Adrenal gland (tissue), 7 donors: ENCODE measurements around a stretch of chr17.

- PRO-cap, 3 experiments: peak in 1 of 3 experiments; most common plus-strand start chr17:50900134 (in 1)
- RAMPAGE, long total RNA, 4 experiments: no peak in any of the 4 experiments
- RRBS: no CpG with 5 or more reads among the region's 8 CpGs
Observed at GRCh38 chr17:50900080-50900422, 33.9 kb upstream of the TOB1 start.

GRCh38 chr17:50918790-50919384 lies 52.7 kb upstream of the TOB1 start:
- PRO-cap, 3 experiments: no peak in any of the 3 experiments
- RAMPAGE, long total RNA, 4 experiments: no peak in any of the 4 experiments
- RRBS: no CpG with 5 or more reads among the region's 6 CpGs

DNA sequence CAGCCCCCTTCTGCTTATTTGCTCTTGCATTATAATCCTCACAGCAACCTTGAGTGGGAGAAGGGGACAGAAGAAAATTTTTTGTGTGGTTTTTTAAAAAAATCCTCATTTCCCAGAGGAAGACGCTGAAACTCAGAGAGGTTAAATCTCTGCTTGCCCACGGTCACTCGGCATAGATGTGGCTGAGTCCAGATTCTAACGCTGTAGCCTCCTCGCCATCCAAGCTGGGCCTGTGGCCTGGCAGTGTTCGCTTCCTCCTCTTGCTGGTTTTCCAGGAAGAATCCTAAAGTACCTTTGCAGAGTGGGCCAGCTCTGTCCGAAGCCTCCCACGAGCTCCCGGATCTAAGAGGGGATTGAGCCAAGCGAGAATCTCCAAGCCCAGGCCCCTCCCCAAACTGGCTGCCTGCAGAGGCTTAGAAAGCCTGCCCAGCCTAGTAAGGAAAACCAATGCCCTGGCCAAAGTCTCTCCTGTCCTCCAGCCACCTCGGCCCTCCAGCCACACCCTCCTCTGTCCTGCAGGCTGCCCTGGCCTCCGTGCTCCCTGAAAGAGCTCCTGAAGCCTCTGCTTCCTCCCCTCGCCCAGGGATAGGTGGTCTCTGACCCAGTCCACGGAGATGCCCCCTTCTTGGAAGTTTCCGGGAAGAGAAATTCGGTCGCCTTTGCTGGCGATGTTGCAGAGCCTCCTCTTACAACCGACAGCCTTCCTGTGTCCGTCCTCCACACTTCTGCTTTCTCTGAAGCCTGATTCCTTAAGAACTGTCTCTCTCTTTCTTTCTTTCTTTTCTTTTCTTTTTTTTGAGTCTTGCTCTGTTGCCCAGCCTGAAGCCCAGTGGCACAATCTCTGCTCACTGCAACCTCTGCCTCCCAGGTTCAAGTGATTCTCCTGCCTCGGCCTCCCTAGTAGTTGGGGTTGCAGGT lies 54.8 kb upstream of the TOB1 start:
- PRO-cap, 3 experiments: no peak in any of the 3 experiments
- RAMPAGE, long total RNA, 4 experiments: no peak in any of the 4 experiments
- RRBS: no CpG with 5 or more reads among the region's 21 CpGs

DNA sequence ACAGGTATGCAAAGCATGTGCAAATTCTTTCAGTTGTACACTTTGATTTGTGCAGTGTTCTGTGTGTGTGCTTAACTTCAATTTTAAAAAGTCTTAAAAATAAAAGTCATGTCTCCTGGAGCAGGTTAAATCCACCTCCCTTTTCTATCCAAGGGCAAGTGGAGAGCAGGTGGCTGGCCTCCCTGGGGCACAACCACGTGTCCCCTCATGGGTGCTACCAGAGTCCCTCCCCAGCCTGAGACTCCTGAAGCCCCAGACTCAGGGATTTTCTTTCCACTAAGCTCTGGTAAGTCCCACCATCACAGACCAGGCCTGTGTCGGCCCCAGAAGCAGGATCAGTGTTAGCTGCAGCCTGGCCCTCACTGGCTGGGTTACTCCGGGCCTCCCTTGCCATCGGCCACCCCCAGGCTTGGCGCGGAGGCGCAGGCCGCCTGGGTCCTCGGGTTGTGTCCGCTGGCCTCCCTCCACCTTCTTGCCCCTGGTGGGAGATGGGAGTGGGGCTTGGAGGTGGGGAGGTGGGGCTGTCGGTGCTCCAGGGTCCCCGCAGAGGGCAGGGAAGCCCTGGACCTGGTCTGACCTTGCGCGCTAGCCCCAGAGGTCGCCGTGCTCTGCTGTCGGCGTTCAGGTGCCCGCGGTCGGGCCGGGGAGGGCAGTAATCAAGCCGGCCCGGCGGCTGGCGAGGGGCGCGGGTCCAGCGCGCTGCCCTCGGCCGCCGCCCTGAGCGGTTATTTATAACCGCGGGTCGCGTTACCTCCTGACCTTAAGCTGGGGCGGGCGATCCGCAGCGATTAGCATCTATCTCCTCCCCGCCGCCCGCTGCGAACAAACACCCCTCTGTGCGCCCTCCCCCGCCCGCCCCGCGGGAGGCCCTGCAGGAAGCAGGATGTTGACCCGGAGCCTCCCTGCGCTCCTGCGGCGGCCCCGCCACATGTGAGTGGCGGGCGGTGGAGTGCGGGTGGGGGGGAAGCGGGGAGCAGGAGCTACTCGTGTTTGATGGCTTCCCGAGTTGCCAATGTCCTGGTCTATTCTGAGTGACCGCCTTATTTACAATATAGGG lies 78.1 kb upstream of the TOB1 start:
- PRO-cap, 3 experiments: peak in 3 of 3 experiments; most common plus-strand start position 624 of the sequence (in 3); most common minus-strand start position 703 of the sequence (in 2)
- RAMPAGE, long total RNA, 4 experiments: start-site peak on the minus strand in 2 of 4 experiments, centred at position 705 of the sequence, 87 to 163 reads per replicate
- RRBS: no CpG with 5 or more reads among the region's 63 CpGs

- PRO-cap, 3 experiments: no peak in any of the 3 experiments
- RAMPAGE, long total RNA, 4 experiments: no peak in any of the 4 experiments
- RRBS: no CpG with 5 or more reads among the region's 8 CpGs
Observed at GRCh38 chr17:50953536-50954058, 87.4 kb upstream of the TOB1 start.

- PRO-cap, 3 experiments: no peak in any of the 3 experiments
- RAMPAGE, long total RNA, 4 experiments: no peak in any of the 4 experiments
- RRBS: no CpG with 5 or more reads among the region's 6 CpGs
Observed at GRCh38 chr17:51021101-51021645, 99.5 kb downstream of the SPAG9 start.

DNA sequence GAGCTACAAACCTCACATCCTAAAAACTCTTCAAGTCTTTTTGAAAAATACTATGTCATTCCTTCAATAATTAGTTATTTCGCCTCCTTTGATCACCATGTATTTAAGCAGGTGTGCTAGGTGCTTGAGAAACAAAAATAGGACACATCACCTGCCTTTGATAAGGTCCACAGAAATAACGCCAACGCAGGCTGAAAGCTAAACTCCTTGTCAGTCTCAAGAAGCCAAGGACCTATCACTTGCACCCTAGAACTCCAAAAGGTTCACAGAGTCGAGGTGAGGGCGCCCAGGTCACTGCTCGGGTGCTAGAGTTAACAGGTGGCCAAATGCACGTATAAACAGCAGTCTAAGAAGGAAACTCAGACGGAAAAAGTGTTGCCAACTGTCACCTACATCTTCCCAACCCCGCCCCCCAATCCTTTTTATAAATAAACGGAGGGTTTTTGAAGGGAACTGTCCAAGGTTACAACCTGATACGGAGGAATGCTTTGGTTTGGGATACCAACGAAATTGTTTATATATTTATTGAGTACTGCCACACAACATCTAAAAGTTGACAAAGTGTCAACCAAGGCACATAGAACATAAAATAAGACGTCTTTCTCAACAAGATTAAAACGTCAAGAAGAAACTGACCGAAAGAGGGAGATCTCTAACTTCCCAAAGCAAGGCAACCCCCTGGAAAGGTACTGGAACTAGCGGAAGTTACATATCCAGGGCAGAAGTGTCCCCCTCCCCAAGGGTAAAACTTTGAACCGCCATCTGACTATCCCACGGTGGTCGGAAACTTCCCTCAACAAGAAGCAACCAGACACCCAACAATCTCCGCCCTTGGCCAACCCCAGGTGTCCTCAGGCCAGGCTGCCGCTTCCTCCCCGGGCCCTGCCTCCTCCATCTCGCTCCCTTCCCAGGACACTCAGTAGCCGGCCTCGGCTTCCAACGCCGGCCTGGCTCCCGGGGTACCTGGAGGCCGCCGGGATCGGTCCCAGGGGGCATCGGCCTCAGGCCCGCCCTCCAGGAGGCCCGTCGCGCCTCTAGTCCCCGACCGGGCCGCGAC lies 1.1 kb downstream of the SPAG9 start:
- PRO-cap, 3 experiments: peak in 1 of 3 experiments; most common plus-strand start position 273 of the sequence (in 1); most common minus-strand start position 257 of the sequence (in 1)
- RAMPAGE, long total RNA, 4 experiments: no peak in any of the 4 experiments
- RRBS: under 1% methylated on average over 12 of the region's 40 CpGs

GRCh38 chr17:51121580-51122286 lies 1.1 kb upstream of the SPAG9 start:
- PRO-cap, 3 experiments: peak in 3 of 3 experiments; most common plus-strand start chr17:51121951 (in 2); most common minus-strand start chr17:51121824 (in 3)
- RAMPAGE, long total RNA, 4 experiments: no peak in any of the 4 experiments
- RRBS: no CpG with 5 or more reads among the region's 19 CpGs

DNA sequence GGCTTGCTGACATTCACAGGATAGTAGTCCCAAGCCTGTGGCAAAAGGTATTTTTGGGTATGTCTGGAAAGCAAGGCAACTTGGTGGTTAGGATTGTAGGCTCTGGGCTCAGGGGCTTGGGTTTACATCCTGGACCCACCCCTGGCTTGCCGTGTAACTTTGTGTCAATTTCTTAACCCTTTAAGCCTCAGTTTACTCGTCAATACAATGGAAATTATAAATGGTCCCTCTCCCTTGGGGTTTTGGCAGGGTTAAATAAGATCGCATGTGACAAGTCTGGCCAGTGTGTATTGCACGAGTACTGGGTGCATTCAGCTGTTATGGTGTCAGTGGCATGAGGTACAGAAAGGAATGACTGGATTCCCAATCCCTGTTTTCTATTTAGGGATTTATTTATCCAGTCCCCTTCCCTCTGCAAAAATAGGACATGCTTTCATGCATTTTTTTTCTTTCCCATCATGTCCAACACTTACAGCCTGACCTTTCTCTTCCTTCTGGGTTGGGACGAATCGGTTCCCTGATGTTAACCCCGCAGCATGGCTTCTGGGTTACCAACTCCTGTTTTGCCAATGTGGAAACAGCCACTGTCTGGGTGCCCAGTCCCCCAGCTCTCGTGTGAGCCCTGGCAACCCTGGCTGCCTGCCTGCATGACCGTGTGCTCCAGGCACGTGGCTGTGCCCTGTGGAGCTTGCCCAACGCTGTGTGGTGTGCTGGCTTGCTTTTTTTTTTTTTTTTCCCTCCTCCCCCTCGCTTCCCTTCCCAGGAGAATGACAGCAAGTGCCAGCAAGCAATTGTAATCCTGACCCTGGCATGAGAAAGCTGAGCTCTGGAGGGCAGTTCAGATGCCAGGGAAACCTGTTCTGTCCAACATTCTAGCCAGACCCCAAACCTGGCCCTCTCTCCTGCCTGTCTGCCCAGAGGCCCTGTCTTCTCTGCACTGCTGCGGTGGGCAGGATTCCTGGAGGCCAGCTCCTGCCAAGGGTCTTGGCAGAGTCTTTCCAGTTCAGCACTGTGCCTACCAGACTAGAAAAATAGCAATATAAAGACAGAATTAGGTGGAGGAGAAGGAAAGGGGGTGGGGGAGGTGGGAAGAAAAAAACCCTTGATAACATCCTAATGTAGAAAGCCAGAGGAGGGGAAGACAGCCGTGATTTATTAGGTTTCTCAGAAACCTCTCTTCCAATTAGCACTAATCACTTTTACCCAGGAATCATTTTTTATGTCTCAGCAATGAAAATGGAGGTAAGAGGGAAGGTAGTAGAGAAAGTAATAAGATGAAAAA lies 8.7 kb downstream of the HLF start:
- PRO-cap, 3 experiments: peak in 3 of 3 experiments; most common plus-strand start position 790 of the sequence (in 2); most common minus-strand start position 613 of the sequence (in 2)
- RAMPAGE, long total RNA, 4 experiments: no peak in any of the 4 experiments
- RRBS: no CpG with 5 or more reads among the region's 14 CpGs

GRCh38 chr17:55612310-55613109 lies 110.2 kb downstream of the TMEM100 start:
- PRO-cap, 3 experiments: no peak in any of the 3 experiments
- RAMPAGE, long total RNA, 4 experiments: no peak in any of the 4 experiments
- RRBS: no CpG with 5 or more reads among the region's 8 CpGs

DNA sequence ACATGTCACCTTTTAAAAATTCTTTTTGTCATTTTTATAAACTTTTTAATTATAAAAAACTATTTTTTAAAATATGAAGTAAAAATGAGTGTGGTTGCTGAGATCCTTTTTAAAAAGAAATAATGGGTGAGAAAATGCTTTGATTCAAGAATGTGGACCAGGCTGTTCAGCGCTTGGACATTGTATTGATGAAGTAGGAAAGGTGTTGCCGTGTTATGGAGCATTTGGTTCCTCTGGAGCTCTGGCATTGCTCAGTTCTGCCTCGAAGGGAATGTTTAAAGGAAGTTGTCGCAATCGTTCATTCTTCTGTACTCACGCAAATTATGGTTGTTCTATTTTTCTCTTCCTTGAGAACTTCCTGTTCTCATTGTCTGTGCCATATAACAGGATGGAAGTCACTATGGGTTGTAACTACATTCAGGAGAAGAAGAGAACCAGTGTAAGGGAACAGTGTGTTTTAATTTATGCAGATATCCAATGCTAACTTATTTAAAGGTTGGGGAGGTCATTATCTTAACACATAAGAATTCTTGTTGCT lies 12.9 kb downstream of the PCTP start:
- PRO-cap, 3 experiments: no peak in any of the 3 experiments
- RAMPAGE, long total RNA, 4 experiments: no peak in any of the 4 experiments
- RRBS: no CpG with 5 or more reads among the region's 6 CpGs

DNA sequence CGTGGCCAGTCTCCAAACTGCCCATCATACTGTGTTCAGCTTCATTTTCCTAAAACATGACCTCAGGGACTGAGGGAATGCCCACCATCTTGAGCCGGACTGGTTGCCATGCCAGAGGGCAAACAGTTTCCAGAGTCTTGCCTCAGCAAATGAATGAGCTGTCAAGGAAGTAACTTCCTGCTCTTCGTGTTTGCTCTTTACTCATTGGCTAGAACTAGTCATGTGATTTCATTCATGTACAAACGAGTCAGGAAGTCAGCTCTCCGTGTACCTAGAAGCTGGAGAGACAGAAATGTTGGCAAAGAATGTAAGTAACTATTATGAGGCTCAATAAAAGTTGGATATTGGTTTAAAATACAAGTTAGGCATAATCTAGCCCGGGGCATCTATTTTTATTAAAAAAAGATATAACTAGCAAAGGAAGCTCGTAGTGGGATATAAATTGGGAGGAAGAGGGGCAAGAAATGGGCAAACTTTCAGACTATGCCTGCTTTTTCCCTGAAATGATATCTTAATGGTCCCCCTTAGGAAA lies 50.3 kb downstream of the ANKFN1 start:
- PRO-cap, 3 experiments: no peak in any of the 3 experiments
- RAMPAGE, long total RNA, 4 experiments: no peak in any of the 4 experiments
- RRBS: no CpG with 5 or more reads among the region's 7 CpGs

- PRO-cap, 3 experiments: no peak in any of the 3 experiments
- RAMPAGE, long total RNA, 4 experiments: no peak in any of the 4 experiments
- RRBS: no CpG with 5 or more reads among the region's 2 CpGs
Observed at GRCh38 chr17:56431798-56432194, 161.7 kb upstream of the NOG start.

- PRO-cap, 3 experiments: no peak in any of the 3 experiments
- RAMPAGE, long total RNA, 4 experiments: no peak in any of the 4 experiments
- RRBS: 6% methylated on average over 9 of the region's 36 CpGs
Observed at GRCh38 chr17:56595451-56596337, 2.2 kb downstream of the NOG start.

DNA sequence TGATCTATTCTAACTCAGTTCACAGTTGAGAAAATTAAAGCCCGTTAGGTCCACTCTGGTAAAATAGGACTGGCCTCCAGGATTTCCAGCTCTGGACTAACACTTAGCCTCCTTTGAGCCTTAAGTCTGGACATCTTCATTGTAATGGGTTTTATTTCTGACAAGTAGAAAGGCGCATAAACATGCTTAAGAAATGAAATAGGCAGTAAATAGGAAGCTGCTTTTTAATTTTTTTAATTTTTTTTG lies 1.9 kb downstream of the DGKE start:
- PRO-cap, 3 experiments: no peak in any of the 3 experiments
- RAMPAGE, long total RNA, 4 experiments: no peak in any of the 4 experiments
- RRBS: no CpG with 5 or more reads among the region's 2 CpGs

DNA sequence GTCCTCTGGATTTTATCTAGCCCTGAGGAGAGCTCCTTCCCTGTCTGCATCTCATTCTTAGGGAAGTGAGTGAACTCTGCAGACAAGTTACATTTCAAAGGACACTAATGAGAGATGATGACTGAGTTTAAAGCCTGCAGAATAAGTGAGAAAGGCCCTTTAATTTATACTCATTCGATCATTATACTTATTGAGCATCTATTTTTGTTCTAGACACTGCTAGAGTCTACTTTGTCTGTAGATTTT lies 3.7 kb downstream of the DGKE start:
- PRO-cap, 3 experiments: no peak in any of the 3 experiments
- RAMPAGE, long total RNA, 4 experiments: no peak in any of the 4 experiments
- RRBS: no CpG with 5 or more reads among the region's 1 CpG

DNA sequence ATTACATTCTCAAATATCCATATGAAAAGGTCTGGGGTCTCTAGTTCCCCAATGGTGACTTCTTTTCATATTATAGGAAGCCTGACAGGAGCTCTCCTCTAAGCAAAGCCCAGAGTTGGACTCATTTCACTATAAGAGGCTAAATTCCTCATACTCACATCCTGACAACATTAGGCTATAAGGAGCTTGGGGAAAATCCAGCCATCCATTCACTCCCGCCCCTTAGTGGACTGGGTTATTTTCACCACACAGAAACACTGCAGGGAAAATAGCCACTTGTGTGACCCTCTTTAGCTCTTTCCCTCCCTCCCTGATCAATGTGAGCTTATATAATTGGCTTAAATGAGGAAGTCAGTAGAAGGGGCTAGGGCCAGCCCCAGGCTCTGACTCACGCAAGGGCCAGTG lies 23.8 kb downstream of the TRIM25 start:
- PRO-cap, 3 experiments: no peak in any of the 3 experiments
- RAMPAGE, long total RNA, 4 experiments: no peak in any of the 4 experiments
- RRBS: no CpG with 5 or more reads among the region's 2 CpGs

- PRO-cap, 3 experiments: no peak in any of the 3 experiments
- RAMPAGE, long total RNA, 4 experiments: no peak in any of the 4 experiments
- RRBS: no CpG with 5 or more reads among the region's 3 CpGs
Observed at GRCh38 chr17:56890691-56890946, 23.2 kb downstream of the TRIM25 start.

DNA sequence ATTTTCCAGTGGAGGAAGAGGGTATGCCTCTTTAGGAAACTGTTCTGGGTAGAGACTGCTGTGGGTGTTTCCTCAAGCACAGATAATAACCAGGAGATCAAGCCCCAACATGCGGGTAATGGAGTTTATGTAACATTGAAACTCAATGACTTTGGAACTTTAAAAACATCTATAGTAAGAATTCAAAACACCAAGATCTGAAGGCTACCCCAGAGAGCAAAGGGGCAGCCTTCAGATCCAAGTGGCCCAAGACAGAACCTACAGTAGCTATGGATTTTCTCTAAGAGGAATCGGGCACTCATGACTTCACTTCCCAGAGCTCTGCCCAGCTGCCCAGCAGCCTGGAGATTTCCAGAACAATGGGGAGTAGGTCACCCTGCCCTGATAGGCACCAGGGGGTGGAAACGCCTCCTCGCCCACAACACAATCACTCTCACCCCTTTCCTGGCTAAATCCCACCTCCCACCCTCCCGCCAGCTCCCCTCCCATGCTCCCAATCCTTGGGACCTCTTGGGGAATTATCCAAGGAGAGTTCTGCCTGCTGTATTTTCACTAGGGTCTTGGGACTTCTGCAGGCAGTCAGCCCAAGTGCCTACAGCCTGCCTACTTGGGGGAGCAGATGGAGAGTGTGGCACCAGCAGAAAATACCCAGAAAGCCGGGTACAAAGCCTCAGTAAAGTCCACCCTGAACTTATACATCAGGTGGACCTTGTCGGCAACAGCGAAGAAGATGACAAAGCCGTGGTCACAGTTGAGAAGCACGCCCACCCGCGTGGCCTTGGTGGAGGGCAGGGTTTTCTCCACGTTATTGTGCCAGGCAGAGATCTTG lies 22.5 kb downstream of the TRIM25 start:
- PRO-cap, 3 experiments: no peak in any of the 3 experiments
- RAMPAGE, long total RNA, 4 experiments: no peak in any of the 4 experiments
- RRBS: no CpG with 5 or more reads among the region's 13 CpGs

DNA sequence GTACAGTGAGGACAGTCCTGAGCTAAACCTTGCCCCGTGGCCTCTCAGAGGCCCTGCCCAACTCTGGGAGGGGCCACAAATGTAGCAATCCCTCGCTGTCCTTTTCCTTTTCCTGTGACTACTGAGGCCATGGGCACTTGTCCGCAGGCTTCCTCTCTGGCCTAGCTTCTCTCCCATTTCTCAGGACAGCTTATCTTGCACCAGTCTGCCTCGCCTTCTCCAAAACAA lies 7.5 kb downstream of the SCPEP1 start:
- PRO-cap, 3 experiments: peak in 1 of 3 experiments; most common plus-strand start position 117 of the sequence (in 1)
- RAMPAGE, long total RNA, 4 experiments: no peak in any of the 4 experiments
- RRBS: no CpG with 5 or more reads among the region's 4 CpGs